Cerebral cortex (tissue), 2 donors: ENCODE measurements around a stretch of chr17.

DNA sequence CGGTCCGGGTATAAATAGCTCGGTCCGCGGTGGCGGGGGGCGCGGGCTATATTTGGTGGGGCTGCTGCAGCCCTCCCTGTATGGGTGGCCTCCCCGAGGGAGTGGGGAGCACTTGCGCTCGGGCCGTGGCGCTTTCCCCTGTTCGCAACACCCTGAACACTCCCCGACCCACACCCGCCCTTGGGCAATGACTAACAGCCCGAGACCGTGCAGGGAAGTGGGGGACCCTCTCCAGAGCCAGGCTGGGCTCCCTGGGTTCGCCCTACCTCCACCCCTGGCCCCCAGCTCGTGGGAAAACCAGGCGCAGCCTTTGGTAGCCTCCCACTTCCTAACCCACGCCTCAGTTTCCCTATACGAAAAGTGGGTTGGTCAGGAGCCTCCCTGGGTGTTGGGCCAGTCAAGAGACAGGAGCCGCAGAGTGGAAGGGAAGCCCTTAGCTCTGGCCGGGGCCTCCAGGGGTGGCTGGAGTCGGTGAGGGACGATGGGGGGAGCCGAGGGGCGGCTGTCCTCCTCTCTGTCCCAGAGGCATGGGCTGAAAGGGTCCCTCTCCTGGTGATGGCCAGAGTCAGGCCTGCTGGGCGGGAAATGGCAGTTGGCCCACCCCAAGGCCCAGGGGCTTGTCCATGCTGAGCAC lies 706 bp downstream of the SLC16A3 start:
- PRO-cap, 2 experiments, result no peak in any of the 2 experiments

- PRO-cap, 2 experiments, result peak in 1 of 2 experiments; most common plus-strand start chr17:82242122 (in 1)
Observed at GRCh38 chr17:82242042-82242702, 13.3 kb downstream of the SLC16A3 start.

DNA sequence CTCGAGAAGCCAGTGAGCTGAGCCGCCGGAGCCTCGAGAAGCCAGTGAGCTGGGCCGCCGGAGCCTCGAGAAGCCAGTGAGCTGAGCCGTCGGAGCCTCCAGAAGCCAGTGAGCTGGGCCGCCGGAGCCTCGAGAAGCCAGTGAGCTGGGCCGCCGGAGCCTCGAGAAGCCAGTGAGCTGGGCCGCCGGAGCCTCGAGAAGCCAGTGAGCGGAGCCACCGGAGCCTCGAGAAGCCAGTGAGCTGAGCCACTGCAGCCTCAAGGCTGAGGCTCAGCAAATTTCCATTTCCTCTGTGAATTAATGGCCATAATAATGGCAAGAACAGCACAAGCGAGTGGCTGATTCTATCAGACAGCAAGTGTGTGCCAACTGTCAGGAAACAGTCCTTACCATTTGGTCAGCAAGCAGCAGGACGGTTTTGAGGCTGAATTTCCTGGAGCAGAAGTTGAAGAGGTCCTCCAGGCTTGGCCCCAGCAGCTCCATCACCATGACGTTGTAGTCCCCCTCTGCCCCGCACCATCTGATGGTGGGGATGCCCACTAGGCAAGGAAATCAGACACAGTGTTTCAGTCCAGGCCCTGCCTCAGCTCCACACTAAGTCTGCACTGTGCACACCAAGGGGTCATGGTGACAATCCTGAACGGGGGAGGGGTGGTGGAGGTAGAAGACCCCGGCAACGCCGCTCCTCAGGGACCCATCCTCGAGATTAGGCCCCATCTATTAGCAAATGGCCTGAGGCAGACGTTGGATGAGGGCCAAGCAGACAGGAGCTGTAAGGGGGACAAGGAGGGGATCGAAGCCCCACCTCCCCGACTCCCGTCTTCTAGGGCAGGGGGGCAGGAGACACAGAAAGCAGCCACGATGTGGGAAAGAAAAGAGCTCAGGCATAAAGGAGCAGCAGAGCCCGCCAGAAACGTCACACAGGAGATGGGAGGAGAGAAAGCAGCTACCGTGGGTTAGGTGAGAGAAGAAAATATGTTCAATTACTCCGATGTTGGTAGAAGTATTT lies 18.2 kb downstream of the CSNK1D start:
- PRO-cap, 2 experiments, result no peak in any of the 2 experiments

DNA sequence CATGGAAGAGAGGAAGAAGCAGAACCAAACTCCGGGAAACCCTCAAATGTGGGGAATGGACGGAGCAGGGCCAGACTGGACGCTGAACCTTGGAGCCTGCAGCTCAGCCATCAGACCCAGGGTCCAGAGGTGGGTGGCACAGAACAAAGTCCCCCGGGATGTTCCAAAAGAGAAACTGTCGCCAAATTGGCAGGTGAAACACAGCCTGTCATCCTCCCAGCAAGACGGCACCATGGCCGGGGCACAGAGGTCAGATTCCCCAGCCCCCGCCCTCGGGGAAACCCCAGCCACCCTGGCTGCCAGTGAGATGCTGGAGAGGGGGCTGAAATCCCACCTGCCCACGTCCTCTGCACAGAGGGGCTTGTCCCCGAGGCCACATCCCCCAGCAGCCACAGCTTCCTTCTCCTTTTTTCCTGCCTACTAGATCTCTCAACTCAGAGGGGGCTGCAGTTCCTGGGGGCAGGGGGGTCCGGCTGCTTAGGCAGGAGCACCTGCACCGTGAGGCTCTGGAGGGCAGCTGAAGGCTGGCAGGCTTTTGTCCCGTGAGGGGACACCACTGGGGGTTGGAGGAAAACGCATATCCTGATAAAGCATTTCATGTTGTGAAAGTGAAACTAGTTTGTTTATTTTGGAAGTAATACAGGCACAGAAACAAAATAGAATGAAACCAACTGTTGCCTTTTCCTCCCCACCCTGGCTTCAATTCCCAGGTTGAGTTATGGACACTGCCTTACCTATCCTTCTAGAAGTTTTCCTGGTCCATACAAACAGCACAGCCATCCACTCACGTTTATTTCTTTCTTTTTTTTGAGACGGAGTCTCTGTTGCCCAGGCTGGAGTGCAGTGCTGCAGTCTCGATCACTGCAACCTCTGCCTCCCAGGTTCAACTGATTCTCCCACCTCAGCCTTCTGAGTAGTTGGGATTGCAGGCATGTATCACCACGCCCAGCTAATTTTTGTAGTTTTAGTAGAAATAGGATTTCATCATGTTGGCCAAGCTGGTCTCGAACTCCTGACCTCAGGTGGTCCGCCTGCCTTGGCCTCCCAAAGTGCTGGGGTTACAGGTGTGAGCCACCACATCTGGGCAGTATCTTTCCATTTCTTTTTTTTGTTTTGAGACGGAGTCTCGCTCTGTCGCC lies 1.4 kb upstream of the SECTM1 start:
- PRO-cap, 2 experiments, result no peak in any of the 2 experiments

- PRO-cap, 2 experiments, result no peak in any of the 2 experiments
Observed at GRCh38 chr17:82443396-82443848, 7.1 kb downstream of the CYBC1 start.

DNA sequence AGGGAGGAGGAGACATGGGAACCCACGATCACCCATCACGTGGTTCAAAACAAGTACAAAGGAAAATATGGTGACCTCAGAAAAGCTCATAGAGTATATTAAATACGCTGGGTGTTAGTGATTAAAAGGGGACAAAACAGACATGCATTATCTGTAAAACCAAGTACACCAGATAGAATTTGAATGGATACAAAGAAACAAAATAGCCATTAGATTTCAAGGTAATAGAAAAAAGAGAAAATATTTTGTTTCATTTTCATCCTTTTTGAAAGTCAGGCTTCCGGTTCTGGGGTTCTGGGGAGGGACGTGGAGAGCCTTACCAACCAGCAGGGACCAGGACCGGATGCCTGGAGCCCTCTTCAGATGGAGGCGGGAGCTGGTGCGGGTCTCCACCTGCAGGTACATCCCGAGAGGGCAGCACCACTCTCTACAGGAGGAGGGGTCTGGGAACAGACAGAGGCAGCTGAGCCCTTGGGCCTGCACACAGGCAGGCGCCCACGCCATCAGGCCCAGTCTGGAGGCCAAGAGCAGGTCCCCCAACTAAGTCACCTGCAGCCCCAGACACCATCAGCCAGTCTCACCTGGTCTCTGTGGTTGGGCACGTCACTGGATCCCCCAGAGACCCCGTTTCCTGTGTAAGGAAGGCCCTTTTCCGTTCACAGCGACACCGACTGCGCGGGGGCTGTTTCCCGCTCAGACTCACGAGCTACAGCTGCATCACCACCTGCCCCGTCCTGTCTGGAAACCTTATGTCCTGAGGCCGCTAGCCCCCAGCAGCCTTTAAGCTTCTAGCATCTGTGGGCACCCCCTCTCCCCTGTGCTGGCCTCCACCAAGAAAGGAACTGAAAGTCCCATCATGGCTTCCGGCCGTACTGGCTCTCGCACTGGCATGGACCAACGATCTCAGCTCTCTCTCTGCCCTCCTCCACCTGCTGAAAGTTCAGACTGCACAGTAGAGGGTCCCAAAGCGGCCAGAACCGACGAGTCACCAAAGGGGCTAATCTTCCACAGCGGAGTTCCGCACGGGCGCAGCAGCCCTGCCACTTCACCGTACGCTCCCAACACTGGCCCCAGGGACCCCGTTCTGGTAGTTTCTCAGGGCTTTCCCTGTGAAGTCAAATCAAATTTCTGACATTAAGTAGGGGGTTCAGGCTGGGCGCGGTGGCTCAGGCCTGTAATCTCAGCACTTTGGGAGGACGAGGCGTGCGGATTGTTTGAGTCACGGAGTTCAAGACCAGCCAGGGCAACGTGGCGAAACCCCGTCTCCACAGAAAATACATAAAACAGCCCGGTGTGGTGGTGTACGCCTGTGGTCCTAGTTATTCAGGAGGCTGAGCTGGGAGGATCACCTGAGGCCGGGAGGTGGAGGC lies 1.2 kb downstream of the CYBC1 start:
- PRO-cap, 2 experiments, result peak in 1 of 2 experiments; most common plus-strand start position 696 of the sequence (in 1)

DNA sequence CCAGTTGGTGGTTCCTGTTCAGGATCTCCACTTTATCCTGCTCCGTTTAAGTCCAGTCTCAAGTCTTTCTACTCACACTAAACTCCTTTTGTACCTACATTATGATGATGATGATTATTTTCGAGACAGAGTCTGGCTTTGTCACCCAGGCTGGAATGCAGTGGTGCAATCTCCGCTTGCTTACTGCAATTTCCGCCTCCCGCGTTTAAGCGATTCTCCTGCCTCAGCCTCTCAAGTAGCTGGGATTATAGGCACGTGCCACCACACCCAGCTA lies 2.3 kb upstream of the FOXK2 start:
- PRO-cap, 2 experiments, result no peak in any of the 2 experiments

DNA sequence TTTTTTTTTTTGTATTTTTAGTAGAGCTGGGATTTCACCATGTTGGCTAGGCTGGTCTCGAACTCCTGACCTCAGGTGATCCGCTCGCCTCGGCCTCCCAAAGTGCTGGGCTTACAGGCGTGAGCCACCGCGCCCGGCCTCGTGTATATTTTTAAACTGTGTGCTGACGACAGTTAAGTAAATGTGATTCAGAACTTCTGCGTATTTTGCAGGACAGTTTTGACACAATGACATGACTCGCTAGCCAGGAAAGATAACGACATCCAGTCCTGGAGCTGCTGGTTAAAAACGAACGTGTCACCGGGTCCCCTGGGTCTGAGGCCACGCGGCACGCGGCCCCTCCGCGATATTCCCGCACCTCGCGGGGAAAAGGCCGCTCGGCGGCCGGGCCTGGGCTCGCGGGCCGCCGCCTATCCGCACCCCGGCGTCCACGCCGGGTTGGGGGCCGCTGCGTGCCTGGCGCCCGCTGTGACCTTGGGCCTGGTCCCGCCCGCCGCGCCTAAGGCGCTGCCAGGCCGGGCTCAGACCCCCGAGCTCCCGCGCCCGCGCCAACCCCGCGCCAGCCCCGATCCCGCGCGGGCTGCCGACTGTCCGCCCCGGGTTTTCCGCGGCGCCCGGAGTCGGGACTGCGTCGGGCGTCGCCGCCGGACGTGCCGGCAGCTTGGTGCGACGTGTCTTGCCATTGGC lies 455 bp upstream of the FOXK2 start:
- PRO-cap, 2 experiments, result peak in 1 of 2 experiments; most common plus-strand start position 233 of the sequence (in 1); most common minus-strand start position 589 of the sequence (in 1)

GRCh38 chr17:82582357-82583386 lies 63.1 kb downstream of the FOXK2 start:
- PRO-cap, 2 experiments, result no peak in any of the 2 experiments

GRCh38 chr17:82629189-82630061 lies 18.8 kb downstream of the WDR45B start:
- PRO-cap, 2 experiments, result no peak in any of the 2 experiments

DNA sequence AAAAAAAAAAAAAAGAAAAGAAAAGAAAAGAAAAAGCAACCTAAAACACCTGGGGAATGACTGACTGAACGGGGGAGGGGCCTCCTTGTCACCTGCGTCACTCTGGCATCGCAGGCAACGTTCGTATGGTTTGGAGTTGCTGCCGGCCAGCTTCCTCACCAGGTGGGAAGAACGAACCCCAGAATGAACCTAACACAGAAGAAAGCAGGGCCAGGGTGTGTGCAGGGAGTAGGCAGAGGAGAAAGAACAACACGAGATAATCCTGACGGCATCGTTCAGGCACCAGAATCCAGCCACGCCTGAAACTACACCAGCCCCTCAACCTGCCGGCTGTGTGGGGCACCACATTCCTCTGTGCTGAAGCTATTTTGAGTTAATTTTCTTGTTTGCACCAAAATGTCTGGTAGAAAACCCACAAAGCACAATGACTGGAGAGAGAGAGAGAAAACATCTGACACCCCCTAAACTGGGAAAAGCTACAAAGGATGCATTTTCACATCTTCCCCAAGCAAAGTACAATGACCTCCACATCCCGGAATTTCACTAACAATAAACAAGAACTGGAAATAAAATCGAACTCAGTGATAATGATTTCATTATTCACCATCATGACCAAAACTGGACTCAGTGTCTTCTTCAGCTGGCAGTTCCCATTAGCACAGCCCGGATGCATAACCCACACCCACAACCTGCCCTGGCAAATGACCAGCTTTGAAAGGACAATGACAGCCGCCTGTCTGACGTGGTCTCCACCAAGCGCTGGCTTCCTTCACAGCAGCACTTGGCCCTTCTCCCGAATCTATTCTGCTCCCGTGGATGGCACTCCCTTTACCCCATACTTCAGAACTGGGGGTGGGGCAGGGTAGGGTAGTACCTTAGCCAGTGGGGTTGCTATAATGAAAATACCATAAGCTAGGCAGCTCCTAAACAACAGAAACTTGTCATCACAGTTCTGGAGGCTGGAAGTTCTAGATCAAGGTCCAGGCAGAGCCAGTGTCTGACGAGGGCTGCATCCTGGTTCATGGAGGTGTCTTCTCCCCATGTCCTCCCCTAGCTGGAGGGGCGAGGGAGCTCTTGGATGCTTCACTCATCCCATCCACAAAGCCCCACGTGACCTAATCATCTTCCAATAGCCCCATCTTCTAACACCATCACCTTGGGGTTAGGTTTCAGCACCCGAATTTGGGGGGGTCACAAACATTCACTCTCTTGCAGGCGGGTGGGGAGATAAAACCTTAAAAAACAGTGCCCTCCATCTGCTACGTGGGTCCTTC lies 23.4 kb downstream of the RAB40B start:
- PRO-cap, 2 experiments, result peak in 1 of 2 experiments; most common plus-strand start position 728 of the sequence (in 1); most common minus-strand start position 359 of the sequence (in 1)

DNA sequence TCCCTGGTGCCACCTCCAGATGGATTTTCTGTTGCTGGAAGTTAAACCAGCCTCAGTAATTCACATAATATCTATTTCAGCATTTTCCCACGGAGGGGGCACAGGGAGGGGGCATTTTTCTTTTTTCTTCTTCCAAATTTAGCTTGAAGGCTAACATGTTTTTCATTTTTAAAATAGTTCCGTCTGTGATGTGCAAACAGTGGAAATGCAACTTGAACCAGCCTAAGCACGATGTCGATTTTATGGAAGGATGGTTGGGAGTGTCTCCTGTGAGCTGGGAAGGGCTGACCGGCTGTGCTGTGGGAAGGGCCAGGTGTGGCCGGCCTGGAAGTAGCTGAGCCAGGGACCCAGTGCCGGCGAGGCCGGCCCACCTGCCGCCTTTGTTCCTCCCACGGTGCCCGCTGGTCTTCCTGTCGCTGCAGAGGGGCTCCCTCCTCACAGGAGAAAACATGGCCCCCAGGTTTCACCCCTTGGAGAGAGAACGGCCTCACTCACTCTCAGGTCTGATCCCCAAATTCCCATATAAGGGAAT lies 4.0 kb upstream of the RAB40B start:
- PRO-cap, 2 experiments, result no peak in any of the 2 experiments

- PRO-cap, 2 experiments, result no peak in any of the 2 experiments
Observed at GRCh38 chr17:82754436-82755447, 2.9 kb downstream of the TBCD start.

GRCh38 chr17:82804558-82805460 lies 35.0 kb downstream of the ZNF750 start:
- PRO-cap, 2 experiments, result no peak in any of the 2 experiments

GRCh38 chr17:82887336-82887816 lies 47.6 kb upstream of the ZNF750 start:
- PRO-cap, 2 experiments, result no peak in any of the 2 experiments

GRCh38 chr17:82900451-82901415 lies 60.9 kb upstream of the ZNF750 start:
- PRO-cap, 2 experiments, result no peak in any of the 2 experiments

GRCh38 chr17:82962648-82963623 lies 88.6 kb downstream of the B3GNTL1 start:
- PRO-cap, 2 experiments, result no peak in any of the 2 experiments

DNA sequence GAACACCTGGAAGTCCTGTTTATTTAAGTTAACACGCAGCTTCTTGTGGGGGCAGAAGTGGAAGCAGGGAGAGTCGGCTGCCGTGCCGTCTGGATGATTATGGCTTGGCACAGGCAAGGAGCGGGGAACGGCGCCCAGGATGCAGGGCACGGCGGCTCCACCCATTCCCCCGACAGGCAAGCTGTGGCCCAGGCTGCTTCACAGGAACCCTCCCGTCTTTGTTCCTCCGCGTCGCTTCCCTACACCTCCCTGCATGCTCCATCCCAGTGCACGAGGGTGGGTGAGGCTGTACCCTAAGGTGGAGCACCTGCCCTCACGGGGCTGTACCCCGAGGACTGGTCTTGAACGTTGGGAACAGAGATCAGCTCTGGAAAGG lies 40.9 kb downstream of the B3GNTL1 start:
- PRO-cap, 2 experiments, result no peak in any of the 2 experiments

GRCh38 chr17:83064496-83065239 lies 13.1 kb upstream of the B3GNTL1 start:
- PRO-cap, 2 experiments, result no peak in any of the 2 experiments

DNA sequence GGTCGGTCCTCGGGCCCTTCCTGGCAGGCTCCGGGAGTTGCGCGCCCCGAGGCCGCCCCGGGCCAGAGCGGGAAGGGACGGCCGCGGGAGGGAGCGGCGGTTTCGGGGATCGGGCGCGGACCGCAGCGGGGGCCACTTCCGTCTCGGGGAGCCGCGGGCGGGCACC lies 778 bp downstream of the METRNL start:
- PRO-cap, 2 experiments, result no peak in any of the 2 experiments